Tongue (tissue), 2 donors: ENCODE results near the gene GALNTL6.

DNA sequence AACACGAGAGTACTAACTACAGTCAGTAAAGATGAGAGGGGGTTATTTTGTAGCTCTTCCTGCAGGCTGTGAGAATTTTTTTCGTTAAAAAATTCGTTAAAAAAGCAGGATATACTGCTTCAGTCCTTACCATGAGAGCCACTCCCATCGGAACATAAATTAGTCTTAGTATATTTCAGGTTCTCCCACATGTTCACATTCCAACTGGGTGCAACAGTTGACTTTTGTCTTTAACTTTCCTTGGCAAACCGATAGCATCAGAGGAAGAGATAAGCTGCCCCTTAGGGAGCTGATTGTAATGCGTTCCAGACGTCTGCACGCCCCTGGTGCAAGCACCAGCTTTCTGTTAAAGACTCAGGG lies 161.1 kb downstream of the CBR4 start:
- RAMPAGE, long total RNA: no peak

- RAMPAGE, long total RNA: no peak
Observed at GRCh38 chr4:168925993-168926690, 83.9 kb downstream of the CBR4 start.

GRCh38 chr4:169059583-169060591 lies 49.8 kb upstream of the CBR4 start:
- RAMPAGE, long total RNA: no peak

- RAMPAGE, long total RNA: no peak
Observed at GRCh38 chr4:169135909-169136590, 126.0 kb upstream of the CBR4 start.

DNA sequence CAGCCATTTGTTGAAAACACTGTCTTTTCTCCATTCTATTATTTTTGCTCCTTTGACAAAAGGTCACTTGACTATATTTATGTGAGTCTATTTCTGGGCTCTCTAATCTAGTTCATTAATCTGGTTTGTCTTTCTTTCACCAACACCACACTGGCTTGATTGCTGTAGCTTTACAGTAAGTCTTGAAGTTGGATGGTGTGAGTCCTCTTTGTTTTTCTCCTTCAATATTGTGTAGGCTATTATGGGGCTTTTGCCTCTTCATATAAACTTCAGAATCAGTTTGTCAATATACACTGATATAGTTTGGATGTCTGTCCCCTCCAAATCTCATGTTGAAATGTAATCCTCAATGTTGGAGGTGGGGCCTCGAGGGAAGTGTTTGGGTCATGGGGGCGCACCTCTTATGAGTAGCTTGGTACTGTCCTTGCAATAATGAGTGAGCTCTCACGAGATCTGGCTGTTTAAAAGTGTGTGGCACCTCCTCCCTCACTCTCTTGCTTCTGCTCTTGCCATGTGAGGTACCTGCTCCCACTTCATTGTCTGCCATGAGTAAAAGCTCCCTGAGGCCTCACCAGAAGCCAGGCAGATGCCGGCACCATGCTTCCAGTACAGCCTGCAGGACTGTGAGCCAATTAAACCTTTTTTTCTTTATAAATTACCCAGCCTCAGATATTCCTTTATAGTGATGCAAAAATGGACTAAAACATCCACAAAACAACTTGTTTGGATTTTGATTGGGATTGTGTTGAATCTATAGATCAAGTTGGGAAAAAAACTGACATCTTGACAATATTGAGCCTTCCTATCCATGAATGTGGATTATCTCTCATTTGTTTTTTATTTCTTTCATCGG lies 56.8 kb downstream of the SH3RF1 start:
- RAMPAGE, long total RNA: no peak

- RAMPAGE, long total RNA: no peak
Observed at GRCh38 chr4:169238052-169238792, 32.5 kb downstream of the SH3RF1 start.

GRCh38 chr4:169268045-169268543 lies 2.7 kb downstream of the SH3RF1 start:
- RAMPAGE, long total RNA: no peak

- RAMPAGE, long total RNA: no peak
Observed at GRCh38 chr4:169622619-169622882, 2.2 kb downstream of the CLCN3 start.

GRCh38 chr4:169668091-169668727 lies 47.8 kb downstream of the CLCN3 start:
- RAMPAGE, long total RNA: no peak

DNA sequence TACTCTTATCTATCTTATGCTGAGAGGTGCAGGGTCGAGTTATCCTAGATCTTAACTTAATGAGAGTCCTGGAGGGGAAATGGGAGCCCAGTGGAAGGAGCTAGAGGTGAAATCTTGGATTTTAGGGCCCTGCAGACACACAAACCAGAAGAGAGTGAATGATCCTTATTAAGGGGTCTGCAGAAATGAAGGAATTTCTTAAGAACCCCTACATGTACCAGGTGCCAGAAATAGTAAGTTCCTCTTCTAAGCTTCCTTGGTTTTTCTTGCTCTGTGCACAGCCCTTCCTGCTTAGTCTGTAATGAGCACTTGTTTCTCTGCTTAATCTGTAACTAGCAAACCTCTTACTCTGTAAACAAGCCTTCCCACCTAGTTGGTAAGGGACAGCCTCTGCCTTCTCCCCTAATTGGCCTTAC lies 136.3 kb upstream of the AADAT start:
- RAMPAGE, long total RNA: no peak

DNA sequence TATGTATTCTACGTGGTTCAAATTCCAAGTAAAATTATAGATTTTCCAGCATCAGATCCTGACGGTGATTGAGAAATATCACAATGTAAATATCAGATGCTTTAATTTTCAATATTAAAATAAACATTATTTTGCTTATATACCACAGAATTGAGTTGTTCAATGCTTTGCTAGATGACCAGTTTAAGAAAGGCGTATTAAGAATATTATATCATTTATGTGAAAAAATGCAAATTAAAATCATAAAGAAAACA lies 733.2 kb upstream of the GALNTL6 start:
- RAMPAGE, long total RNA: no peak

GRCh38 chr4:171813169-171813611 lies at the start of gene GALNTL6:
GALNTL6 (plus strand) TSS chr4:171813404.
- RAMPAGE, long total RNA: no peak

DNA sequence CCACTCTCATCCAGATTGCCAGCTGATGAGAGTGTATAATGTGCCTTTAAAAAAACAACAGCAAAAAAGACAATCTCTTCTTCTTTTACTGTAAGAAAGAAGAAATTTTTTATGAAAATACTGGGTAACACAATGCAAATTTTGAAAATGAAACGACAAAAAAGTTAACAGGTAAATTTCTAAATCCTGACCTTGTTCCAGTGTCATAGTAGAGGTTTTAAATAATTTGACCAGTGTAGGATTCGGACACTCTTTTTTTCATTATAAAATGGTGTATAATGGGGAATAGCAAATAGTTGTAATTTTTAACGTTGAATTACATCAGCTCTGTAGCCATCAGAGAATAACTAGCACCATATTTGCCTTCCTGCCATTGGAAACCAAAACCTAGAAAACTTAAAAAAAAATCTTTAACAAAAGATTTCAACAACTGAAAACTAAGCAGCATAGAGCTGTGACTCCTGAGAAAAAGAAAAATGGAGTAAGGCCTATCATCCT lies 568.7 kb upstream of the GALNT7 start:
- RAMPAGE, long total RNA: no peak

DNA sequence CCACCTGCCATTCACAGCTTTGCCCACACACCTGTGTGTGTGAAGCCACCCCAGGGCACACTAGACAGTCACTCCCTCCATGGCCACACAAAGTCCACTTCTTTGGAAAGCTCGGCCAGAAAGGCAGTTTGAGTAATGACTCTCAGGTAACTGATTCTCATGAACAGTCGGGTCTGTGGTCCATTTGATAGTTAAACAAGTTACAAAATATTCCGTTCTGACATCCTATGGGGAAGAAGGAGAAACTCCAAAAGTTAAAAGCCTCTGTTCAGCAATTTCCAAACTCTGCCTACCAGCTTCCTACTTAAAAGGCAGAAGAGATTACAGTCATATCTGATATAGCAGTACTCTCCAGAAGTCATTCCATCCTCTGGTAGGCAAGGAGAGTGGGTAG lies 205.0 kb upstream of the GALNT7 start:
- RAMPAGE, long total RNA: no peak

DNA sequence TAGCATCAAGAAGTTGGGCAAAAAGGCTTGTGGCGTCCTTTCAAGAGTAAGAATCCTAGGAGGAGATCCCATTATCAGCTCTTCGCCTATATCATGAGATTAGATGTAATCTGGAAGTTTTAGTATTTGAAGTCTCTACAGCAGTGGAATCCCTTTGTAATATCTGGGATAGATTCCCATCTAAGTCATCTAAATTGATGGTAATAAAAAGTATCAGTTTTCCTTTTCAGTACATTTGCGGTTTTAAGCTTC lies 1.7 kb downstream of the GALNT7 start:
- RAMPAGE, long total RNA: no peak

DNA sequence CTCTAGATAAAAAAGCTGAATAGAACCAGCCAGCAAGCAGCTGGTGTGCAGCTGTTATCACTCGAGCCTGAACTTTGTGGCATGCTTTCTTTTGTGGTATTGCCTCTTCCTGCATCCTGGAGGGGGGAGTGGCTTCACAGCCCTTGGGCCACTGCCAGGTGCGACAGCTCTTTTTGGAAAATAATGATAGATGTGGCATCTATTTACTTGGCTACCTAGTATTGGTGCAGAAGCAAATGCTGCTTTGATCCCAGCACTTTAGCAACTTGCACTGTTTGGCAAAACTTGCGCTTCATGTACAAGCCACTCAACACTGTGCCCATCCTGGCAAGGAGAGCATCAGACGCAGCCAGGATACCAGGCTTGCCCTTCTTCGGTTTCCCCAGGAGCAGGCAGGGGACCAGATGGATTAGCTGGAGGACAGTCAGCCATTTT lies 69.4 kb downstream of the HMGB2 start:
- RAMPAGE, long total RNA: no peak

- RAMPAGE, long total RNA: no peak
Observed at GRCh38 chr4:173332606-173333261, 1.4 kb downstream of the HMGB2 start.

DNA sequence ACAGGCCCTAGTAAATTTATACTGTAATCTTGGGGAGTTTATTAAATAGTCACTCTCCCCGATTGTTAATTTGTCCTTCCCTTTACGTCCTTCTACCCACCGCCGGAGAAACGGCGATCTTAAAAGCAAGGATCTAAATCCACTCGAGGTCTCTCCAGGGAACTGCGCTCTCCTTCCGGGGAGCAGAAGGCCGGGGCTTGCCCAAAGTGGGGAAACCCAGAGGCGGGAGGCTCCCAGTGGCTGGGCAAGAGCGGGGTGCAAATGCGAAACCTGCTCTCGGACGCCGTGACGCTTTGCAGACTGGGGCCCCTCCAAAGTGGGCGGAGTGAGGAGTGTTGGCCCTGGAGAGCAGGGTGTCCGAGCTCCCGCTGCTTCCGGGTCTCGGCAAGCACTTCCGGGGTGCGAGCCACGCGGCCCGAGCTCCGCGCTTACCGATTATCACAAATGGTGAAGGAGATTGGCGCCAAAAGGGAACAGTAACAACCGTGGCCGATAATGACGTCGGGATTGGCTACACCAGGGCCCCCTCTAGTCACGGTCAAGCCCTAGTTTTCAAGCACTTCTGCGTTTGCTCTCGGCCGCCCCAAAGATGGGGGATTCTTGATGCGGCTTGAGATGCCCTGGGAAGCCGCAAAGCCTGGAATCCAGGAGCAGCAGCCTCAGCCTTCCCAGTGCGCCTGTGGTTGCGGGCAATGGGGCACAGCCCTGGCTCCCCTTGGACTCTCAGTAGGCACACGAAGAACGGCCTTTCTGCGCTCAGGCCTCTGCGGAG lies 29.1 kb downstream of the HAND2 start:
- RAMPAGE, long total RNA: no peak

DNA sequence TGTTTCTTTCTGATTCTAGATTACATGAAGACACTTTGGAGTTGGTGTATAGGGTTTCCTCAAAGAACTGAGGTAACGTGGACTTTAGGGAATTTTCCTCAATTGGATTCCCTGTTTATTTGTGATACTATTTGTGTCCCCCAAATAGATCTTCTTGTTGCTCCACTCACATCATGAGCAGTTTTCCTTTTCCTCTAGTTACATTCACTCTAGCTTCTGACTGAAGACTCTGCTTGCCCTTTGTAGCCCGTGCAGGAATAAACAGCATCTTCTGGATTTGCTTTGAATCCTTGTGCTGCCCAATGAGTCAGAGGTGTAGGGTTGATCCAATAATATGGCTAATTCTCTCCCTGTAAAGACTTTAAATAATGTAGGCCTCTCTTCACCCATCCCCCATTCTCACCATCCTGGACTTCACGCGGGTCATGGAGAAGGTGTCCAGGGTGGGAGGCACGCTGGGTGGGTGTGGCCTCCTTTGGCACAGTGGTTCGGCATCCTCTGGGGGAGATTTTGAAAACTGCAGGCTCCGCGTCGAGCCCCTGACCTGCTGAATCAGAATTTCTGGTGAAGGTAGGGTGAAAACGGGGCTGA lies 9.1 kb downstream of the HAND2 start:
- RAMPAGE, long total RNA: no peak

GRCh38 chr4:173523072-173523448 lies 7.0 kb downstream of the HAND2 start:
- RAMPAGE, long total RNA: no peak